Skeletal muscle satellite cell (primary cell): Measurements from ENCODE around the genes ACTL8 and KLHDC7A.

- CAGE, long polyA plus RNA, result no peak
Observed at GRCh38 chr1:17437447-17438175, 1.9 kb downstream of the RCC2 start.

GRCh38 chr1:17525919-17526623, 13.4 kb upstream of the ARHGEF10L start:
- CAGE, long polyA plus RNA, result no peak

DNA sequence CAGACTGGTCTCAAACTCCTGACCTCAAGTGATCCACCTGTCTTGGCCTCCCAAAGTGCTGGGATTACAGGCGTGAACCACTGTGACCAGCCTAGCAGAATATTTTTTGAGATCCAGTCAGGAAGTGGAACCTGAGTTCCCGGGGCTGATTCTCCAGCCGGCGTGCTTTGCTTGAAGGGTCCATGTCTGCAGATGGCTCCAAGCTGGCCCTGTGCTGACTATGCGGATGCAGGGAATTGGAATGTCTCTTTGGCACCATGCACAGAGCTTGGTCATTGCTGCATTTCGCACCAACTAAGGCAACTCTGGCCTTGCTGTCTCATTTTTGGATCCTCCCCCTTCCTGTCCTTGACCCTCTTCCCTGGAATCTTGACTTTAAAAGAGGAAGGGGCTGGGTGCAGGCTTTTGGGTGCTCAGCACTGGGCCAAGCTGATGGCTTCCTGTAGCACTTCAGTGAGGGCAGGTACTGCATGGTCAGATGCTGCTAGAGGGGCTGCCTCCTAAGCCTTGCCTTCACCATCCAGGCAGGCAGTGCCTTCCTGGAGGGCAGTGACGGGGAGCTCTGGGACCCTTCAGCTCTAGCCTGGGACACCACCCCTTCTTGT, 28.2 kb downstream of the ARHGEF10L start:
- CAGE, long polyA plus RNA, result no peak

DNA sequence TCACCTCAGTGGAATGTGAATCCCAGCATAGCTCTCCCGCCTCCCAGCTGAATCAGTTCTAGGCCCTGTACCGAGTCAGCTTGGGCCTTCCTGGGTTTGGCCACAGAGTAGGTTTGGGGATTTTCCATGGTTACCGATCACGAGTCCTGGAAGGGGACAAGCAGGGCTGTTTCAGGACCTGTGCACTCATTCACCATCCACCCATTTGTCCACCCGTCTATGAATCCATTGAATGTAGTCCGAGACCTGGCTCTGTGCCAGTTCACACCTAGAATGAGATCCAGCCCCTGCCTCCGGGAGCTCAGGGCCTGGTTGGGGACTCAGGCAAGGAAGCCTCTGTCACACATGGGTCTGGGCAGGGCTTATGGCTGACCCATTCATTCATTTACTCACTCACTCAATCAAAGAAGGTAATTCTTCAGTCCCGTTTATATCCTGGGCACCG, 94.2 kb downstream of the ARHGEF10L start:
- CAGE, long polyA plus RNA, result no peak

- CAGE, long polyA plus RNA, result no peak
Observed at GRCh38 chr1:17663990-17664611, 91.0 kb upstream of the ACTL8 start.

GRCh38 chr1:17755140-17755522, at the start of gene ACTL8:
Gene ACTL8 (plus strand): TSS chr1:17755333.
- CAGE, long polyA plus RNA, result no peak

DNA sequence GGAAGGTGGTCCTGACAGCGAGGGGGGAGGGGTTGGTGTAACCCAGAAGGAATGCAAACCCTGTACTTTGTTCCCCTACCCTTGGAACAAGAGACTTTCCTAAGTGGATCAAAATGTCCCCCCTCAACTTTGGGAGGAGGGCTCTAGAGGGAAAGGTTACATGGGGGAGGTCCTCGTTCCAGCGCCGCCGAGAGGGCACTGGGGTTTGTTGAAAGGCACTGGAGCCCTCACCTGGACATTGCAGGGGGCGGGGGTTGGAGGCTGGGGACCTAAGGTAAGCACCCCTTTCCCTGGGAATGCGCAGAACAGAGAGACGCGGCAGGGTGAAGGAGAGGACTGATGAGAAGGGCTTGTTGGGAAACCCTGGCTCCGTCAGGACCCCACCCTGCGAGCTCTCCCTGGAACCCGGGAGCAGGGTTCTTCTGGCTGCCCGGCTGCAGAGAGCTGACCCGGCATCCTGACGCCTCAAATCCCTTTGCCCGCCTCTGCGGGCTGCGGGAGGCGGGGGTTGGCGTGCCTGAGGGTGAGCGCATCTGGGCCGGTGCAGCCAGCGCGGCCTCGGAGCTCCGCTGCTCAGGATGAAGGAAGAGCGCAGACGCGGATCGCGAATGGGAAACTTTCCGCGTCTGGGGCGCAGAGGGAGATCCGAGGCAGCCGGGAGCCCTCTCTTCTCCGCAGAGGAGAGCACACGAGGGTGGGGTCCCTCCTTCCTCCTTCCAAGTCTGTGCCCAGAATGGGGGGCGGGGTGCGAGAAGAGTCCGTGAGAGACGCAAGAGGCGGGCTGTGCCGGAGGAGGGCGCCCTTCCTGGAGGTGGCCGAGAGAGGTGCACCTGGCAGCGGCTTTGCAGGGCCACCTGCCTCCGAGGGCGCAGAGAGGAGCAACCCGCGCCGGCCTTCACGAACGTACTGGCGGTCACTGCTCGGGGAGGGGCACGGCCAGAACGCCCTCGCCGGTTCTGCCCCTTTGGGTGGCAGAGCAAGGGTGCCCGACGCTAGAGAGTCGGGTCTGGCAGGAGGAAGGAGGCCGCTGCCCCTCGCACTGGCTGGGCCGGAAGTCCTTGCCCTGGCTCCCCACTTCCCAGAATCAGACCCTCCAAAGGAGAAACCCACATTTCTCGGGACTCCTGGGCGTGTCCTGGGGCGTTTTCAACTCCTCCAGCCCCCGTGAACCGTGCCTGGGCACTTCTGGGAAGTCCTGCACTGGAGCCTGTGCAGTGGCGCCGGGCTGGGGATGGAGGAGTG, 2.4 kb downstream of the IGSF21 start:
- CAGE, long polyA plus RNA, result no peak

GRCh38 chr1:18384323-18384820, 96.4 kb upstream of the KLHDC7A start:
- CAGE, long polyA plus RNA, result no peak

- CAGE, long polyA plus RNA, result no peak
Observed at GRCh38 chr1:18480037-18481239, at the start of gene KLHDC7A. Gene KLHDC7A (plus strand): TSS chr1:18480930.

- CAGE, long polyA plus RNA, result no peak
Observed at GRCh38 chr1:18481240-18481417, 399 bp downstream of the KLHDC7A start.

DNA sequence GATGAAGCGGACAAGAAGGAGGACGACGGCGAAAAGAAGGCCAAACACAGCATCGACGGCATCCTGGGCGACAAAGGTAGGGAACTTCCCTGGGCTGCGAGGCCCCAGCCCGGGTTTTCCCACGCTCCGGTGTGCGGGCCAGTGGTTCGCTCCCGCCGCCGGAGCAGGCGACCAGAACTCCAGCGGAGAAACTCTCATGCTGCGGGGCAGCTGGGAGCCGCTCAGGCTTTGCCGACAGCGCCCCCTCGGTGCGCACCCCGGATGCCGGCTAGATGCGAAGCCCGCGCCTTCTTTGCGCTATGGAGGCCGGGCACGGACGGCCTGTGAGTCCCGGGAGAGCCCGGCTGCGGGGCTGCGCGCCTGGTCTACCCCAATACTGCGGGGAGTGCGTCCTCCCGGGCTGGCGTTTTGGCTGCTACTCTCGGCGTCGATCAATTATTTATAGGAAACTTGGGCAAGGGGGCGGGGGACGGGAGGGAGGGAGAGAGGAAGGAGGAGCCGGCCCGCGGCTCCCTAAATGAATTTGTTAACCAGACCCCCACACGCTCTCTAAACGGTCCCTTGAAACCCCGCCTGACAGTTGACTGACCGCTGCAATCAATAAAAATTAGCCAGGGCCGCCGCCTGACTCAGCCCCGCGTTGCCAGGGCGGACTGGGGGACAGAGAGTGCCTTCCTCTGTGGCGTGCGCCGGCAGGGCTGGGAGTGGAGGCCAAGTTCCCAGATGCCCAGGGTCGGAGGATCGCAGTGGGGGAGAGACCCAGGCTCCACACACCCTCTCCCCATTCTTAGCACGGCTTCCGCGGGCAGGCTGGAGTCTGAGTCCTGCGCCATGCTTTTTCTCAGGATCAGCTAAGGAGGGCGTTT, 5.9 kb downstream of the PAX7 start:
- CAGE, long polyA plus RNA, result no peak

GRCh38 chr1:18936968-18937356, 19.5 kb downstream of the IFFO2 start:
- CAGE, long polyA plus RNA, result no peak

- CAGE, long polyA plus RNA, result no peak
Observed at GRCh38 chr1:18955095-18955416, 1.4 kb downstream of the IFFO2 start.

DNA sequence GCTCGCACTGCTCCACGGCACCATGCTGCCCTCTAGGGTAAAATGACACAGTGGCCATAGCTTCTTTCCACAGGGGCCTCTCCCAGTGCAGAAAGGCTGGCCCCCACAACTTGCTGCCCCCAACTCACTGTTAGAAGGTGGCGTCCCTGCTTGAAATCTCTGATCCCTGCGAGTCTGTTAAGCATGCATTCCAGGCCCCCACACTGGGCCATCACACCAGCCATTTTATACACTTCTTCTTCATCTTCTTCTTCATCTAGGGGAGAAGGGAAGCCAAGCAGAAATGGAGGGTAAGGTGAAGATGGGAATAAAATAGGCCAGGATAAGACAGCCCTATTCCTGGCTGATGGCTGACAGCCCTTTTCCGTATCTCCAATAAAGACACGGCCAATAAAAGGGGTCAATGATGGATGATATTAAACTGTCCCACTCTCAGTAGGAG, 113.7 kb downstream of the UBR4 start:
- CAGE, long polyA plus RNA, result no peak

DNA sequence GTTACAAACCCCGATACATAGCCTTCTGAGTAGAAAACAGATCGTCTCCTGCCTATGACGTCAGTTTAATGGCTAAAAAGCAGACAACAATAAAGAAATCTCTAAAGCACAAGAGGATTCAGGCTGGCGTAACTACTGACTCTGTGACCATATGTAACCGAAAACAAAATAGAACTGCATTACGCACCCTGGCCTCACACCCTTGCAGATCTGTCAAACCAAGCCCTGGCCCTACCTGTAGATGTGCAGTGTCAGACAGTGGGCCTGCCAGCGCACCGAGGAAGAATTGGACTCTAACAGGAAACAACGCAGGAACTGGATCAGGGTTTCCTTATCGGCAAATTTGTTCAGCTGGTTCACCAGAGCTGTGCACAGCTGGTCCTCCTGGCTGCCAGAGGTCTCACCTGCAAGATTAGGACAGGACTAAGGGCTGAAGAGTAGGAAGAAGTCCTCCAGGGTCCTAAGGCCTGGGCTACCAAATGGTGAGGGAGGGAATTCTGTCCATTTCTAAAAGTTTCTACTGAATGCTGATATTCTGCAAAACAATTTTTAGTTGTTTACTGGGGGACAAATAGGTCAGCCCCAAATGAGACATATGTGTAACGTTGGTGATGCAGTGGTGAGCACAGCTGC, 90.0 kb downstream of the UBR4 start:
- CAGE, long polyA plus RNA, result no peak

- CAGE, long polyA plus RNA, result no peak
Observed at GRCh38 chr1:19127329-19128067, 82.6 kb downstream of the UBR4 start.

- CAGE, long polyA plus RNA, result no peak
Observed at GRCh38 chr1:19159595-19160396, 50.3 kb downstream of the UBR4 start.

- CAGE, long polyA plus RNA, result no peak
Observed at GRCh38 chr1:19369758-19370233, 57.7 kb downstream of the SLC66A1 start.

DNA sequence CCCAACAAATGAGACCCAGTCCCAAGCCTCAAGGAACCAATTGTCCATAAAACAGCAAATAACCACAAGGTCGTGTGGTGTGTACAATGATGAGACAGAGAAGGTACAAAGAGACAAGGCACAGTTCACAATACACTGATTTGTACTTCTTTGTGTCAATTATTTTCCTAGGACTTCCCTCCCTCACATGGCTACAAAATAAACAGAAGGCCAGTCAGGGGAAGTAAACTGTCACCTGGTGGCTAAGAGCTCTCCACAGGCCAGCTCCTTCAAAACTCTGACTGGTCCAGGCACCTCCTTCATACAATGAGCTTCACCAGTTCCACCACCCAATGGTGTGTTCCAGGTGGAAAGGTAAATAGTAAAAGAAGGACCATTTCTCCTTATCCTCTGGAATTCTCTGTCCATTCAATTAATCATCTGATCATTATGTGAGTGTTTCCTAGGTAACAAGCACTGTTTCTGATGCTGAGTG, 60.4 kb downstream of the CAPZB start:
- CAGE, long polyA plus RNA, result no peak

DNA sequence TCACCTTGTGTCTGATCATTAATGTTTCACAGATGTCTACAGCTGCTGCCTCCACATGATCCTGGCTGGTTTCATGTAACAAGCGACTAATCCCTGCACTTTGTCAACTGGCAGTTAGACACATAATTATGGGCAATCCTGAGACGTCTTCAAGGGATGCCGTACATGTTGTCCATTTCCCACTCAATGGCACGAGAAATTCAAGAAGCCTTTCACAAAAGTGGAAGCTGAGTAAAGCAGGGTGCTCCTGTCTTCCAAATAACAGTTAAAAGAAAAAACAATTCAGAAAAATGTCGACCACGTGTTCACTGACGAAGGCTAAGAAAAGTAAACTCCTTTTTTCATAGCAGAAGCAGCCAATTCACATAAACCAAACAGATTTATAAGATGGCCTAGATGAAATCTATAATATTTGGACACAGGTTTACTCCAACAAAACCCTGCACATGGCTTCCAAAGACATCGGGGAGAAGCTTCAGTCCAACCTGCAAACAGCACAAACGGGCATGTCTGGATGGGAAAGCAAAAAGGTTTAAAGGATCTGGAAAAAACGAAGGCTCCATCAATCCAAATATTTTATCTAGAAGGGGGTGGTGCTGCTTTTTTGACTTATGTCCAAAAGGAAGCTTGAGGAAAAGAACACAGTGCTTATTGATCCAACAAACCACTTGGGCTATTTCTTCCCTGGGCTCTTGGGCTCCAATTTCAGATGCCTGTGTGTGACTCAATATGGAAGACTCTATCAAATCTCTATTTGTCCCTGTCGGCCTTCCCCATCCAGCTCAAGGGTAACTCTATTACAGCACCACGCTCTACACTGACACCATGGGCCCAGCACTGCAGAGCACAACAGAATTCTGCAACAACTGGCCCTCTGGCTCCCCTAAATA, 52.0 kb downstream of the CAPZB start:
- CAGE, long polyA plus RNA, result no peak